ENCODE data around the gene CYP4F3.

GRCh38 chr19:14809406-14810297 lies 25.3 kb downstream of the OR7A5 start:
- PRO-cap, 2 experiments = no peak in any of the 2 experiments

GRCh38 chr19:15011058-15011570 lies 588 bp downstream of the CCDC105 start:
- PRO-cap, 2 experiments = no peak in any of the 2 experiments

- PRO-cap, 2 experiments = no peak in any of the 2 experiments
These were observed 12.3 kb downstream of the EPHX3 start for GRCh38 chr19:15219965-15220249.

GRCh38 chr19:15236932-15237871 lies 5.0 kb upstream of the EPHX3 start:
- PRO-cap, 2 experiments = no peak in any of the 2 experiments

DNA sequence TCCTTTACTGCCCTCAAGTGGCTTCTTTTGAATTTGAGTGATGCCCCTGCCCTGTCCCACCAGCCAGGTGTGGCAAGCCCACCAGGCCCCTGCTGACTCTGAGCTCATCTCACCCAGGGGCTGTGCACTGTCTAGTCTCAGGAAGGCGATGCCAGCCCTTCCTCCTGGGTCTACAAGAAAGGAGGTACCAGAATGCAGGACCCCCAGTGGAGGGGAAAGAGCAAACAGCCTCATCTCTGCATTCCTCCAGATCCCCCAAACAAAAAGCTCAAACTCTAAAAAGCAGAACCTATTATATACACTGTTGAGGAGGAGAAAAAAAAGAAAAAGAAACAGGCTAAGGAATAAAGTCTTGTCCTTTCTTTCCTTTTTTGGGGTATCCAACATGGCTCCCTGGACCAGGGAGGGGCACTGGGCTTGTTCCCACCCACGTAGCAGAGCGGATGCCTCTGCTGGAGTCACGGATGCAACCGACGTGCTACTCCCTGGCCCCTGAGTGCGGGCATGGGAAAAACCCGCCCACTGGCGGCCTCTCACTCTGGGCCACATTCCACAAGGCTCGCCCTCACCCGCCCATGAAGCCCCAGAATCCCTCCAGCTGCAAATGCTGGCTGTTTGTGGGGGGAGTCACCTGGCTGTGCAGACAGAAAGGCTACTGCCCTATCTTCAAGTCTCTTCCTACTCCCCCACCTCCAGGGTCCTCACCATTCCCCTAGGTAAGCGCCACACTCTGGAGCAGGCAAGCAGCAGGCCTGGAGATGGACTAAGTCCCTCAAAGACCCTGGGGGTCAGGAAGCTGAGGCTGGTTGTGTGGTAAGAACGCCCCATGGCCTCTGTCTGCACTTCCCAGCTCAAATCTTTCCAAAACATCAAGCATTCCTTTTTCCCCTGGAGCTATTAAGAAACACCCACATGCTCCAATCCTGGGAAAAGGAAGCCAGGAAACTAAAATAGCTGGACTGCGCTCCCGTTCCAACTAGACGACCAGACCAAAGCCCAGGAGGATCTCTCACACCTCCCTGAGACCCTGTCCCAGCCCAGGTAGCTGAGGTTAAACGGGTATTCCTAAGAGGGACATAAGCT lies 17.7 kb upstream of the EPHX3 start:
- PRO-cap, 2 experiments = no peak in any of the 2 experiments

- PRO-cap, 2 experiments = peak in 1 of 2 experiments; most common minus-strand start chr19:15251169 (in 1)
These were observed 18.8 kb upstream of the EPHX3 start for GRCh38 chr19:15250926-15251472.

DNA sequence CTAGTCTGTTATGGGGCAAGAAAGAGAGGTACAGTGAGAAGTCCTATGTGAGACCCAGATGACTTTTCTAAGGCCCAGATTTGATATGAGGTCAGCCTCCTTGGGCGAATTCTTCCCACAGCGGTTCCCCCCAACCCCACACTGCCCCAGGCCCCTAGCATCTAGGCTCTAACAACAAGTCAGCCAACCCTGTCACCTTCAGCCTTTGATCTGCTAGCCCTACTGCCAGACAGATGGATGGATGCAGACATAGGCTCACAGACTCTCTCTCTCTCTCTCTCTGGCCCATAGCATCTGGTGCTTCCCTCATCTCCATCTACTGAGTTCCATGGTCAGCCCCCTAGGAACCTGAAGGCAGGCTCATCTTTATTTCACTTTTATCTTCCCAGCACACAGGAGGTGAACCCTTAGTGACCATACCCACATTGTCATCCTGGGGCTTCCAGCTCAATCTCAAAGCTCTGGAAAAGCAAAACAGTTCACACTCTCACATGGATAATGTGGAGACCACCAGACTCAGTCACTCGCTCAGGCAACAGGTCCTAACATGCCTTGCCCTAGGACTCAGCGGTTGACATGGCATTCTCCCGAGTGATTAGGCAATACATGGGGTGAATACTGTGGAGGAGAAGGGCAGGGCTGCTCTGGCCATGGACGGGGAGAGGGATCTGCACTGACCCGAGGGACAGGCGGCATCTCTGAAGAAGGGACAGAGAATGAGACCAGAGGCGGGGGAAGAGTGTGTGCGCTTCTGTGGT lies 44.2 kb upstream of the EPHX3 start:
- PRO-cap, 2 experiments = no peak in any of the 2 experiments

- PRO-cap, 2 experiments = no peak in any of the 2 experiments
These were observed 41.5 kb downstream of the BRD4 start for GRCh38 chr19:15290766-15291272.

DNA sequence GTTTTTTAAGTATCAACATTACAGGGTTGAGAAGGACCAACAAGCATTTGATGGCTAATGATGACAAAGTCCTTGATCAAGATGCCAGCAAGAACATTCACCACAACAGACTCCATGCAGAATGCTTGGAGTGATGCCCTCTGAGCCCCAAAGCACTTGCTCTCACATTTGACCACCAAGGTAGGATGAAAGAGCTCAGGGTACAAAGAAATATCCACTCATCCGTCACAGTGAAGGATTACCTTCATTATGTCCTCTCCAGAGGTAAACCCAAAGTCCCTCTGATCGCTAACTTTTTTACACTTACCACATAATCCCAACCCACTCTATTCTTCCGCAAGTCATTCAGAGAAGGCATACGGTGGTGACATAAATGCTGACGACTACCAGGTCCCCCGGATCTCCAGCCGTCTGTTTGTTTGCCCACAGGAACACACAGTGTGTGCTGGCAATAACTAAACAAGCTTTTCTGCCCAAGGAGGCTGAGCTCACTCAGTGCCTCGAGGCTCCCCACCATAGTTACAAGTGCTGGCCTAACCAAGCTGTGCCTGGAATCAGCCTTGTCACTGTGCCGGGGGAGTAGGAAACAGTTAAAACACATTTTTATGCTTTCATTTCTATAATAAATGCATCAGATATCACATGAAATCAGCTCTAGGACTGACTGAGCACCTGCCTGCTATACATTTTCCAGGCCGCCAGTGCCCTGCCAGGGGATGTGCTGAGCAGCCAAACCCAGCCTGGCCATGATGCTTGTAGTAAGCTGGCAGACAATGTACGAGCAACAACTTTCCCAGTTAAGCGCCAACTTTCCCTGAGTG lies 28.3 kb downstream of the BRD4 start:
- PRO-cap, 2 experiments = no peak in any of the 2 experiments

DNA sequence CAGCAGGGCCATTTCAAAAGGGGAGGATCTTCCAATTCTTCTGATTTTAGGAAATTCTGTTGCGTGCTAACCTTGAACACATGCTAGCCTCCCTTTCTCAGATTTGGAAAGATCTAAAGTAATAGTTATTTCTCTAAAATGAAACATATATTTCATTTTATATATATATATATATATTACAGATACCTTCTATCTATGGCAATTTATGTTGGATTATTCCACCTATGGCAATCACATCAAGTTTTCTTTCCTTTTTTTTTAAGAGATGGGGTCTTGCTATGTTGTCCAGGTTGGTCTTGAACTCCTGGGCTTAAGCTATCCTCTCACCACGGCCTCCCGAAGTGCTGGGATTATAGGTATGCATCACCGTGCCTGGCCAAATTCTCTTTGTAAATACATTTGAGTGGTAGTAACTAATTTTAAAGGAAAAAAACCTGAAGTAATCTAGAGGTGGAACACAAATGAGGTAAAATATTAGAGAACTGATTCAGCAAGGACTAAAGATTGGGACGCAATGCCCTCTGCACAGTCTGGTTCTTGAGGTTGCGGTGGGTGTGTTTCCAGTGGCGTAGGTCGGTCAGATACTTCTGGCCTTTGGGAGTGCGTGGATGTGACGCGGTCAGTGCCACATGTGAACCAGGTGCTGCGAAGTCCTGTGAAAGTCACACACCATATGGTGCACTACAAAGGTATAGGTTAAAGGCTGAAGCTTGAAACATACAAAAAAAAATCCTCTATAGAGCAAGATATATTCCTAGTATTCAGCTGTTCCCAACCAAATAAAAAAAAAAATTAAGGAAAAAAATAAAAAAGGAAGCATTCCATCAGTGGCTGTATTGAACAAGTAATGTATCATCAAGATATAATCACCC lies 21.7 kb upstream of the BRD4 start:
- PRO-cap, 2 experiments = no peak in any of the 2 experiments

- PRO-cap, 2 experiments = no peak in any of the 2 experiments
These were observed 21.0 kb downstream of the AKAP8 start for GRCh38 chr19:15358312-15359337.

- PRO-cap, 2 experiments = no peak in any of the 2 experiments
These were observed 6.6 kb downstream of the AKAP8 start for GRCh38 chr19:15372685-15373626.

DNA sequence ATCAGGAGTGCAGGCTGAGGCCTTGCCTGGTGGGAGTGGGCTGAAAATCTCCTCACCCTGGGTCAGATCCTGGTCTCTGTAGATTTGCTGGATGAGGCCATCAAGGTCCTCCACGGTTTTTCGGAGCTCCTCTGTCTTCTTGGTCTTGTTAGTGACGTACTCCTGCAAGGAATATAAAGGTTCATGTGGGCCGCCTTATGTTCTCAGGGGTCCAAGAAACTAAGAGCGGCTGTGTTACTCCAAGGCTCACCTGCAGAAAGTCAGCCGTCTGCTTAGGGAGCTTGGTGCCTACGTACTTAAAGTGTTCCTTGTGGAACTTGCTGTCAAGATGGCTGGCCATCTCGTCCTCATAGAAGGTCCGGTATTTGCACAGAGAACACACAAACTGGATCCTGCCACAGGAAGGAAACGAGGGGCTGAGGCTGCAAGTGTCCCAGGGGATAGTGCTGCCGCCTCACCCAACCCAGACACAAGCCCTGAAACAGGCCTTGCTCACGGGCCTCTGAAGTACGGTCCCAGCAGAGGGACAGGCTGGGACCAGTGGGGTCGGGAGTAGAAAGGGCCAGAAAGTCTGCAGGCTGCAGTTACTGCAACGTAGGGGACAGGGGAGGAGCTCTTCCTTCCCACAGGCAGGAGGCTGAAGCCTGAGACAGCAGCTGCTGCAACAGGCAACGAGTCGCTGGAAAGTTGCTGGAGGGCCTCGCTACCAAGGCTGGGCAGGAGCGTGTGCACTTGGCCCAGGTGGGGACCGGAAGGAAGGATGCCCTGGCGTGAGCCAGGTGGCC lies 18.1 kb upstream of the AKAP8 start:
- PRO-cap, 2 experiments = no peak in any of the 2 experiments

DNA sequence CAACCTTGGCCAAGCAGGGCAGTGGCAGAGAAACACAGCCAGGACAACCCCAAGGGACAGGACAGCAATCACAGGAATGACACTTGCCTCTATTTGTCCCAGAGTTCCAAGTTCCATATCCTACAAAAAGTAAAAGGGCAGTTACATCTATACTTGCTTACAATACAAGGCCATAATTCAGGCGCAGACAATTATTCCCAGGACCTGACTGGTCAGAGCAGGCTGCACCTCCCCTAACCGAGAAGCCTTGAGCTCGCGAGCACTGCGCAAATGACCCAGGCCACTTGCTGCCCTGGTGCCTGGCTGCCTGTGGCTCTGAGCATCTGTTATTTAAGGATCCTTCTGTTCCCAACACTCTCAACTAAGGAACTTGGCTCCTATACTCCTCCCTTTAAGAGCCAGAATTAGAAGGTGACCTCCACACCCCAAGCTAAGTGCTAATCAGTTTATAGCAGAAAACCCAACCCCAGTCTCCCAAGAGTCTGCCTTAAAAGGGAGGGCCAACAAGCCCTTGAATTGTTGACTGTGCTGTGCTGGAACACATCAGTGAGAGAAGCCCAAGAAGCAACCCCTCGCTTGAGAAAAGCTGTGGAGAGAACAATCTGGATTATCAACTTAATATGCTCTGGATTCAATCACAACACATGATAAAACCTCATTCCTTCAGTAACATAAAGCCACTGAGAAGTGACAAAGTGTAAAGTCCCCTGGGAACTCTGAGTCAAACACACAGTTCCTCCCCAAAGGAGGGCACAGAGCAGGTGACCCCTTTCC lies 14.7 kb downstream of the AKAP8L start:
- PRO-cap, 2 experiments = no peak in any of the 2 experiments

DNA sequence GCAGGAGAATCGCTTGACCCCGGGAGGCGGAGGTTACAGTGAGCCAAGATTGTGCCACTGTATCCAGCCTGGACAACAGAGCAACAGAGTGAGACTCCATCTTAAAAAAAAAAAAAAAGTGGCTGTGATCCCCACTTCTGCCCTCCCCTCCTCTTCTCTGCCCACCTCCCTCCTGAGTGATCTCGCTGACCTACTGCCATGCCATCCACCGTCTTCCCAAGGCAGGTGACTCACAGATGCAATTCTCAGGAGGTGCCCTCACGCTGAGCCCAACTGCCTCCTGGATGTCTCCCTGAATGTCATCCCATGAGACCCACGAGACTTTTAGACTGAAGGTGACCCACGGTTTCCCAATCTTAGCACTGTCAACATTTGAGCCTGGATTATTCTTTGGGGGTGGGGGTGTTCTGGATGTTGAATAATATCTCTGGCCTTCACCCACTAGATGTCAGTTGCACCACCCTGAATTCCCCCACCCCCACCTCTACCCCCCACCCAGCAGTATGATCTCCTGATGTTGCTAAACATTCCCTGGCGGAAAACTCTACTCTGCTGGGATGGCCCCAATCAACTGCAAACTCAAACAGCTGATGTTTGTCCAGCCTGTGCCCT lies 2.3 kb upstream of the CYP4F22 start:
- PRO-cap, 2 experiments = no peak in any of the 2 experiments

GRCh38 chr19:15640447-15641782 lies at the start of gene CYP4F3:
Gene CYP4F3 (plus strand): TSS chr19:15640897.
- PRO-cap, 2 experiments = peak in 2 of 2 experiments; most common plus-strand start chr19:15640897 (in 2); most common minus-strand start chr19:15640747 (in 1)

- PRO-cap, 2 experiments = no peak in any of the 2 experiments
These were observed 22.4 kb downstream of the OR10H3 start for GRCh38 chr19:15760198-15760517.

DNA sequence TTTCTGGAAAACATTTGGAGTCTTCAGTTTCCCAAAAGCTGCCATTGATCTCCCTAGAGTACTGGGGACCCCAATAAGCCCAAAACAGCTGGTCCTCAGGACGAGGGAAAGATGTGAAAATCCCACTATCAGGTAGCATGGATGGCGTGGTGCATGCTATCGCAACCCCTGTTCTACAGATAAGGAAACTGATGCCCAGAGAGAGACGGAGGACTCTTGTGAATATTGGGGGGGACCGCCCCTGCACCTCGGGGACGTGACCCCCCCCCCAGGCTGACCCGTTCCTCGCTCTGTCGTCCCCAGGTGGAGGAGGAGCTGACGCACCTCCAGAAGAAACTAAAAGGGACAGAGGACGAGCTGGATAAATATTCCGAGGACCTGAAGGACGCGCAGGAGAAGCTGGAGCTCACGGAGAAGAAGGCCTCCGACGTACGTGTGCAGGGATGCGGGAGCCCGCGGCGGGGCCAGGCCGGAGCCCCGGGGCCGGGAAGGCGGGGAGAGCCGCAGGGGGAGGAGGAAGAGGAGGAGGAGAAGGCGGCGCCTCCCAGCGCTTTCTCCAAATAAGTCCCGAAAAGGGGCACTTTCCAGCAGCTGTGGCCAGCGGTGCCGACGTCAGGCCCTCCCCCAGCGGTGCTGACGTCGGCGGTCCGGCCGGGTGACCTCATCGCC lies 417 bp upstream of the TPM4 start:
- PRO-cap, 2 experiments = peak in 2 of 2 experiments; most common plus-strand start position 368 of the sequence (in 1); most common minus-strand start position 437 of the sequence (in 2)

DNA sequence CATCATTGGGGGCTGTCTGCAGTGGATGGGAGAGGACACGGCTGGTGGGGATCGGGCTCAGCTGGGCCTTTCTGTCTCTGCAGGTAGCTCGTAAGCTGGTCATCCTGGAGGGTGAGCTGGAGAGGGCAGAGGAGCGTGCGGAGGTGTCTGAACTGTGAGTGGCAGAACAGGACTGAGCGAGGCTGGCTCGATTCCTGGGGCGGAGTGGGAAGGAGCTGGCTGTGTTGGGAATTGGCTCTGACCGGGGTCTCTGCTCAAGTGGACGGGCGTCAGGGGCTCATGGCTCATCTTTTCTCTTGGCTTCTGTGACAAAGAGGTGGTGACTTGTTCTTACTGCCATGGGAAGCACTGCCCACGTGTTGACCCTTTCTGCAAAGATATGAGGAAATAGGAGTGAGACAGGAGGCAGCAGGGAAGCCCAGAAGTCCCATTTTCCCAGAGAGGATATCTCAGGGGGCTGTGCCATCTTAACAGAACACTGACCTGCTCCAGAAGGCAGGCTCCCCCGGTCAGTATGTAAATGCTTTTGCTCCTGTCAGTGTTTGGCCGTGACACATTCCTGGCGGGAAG lies 11.7 kb downstream of the TPM4 start:
- PRO-cap, 2 experiments = peak in 1 of 2 experiments; most common plus-strand start position 190 of the sequence (in 1); most common minus-strand start position 163 of the sequence (in 1)

- PRO-cap, 2 experiments = no peak in any of the 2 experiments
These were observed 10.3 kb upstream of the RAB8A start for GRCh38 chr19:16101258-16101983.